Cerebral cortex (tissue), 2 donors: ENCODE results near the genes EARS2 and RBBP6.

DNA sequence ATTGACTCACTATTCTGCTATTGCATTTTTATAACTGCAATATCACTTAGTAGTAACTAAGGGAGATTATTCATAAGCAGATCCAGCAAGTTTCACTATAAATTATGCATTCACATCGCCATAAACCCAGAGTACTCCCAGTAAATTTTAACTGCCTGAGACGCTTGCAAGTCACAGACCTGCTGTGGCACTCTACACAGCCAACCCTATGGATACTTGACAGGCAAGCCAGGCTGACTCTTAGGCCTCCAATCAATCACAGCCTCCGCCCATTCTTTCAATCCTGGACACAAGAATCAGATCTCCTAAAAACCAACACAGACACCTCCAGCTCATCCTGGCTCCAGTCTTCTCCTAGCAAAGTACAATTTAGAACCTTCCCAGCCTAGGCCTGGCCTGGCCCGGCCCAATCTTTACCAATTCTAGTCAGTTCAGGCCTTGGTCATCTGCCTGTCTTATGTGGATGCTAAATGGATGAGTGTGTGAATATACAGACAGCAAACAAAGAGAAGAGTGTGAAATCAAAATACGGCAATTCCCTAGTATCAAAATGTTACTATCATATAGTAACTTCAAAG lies 28.1 kb downstream of the USP31 start:
- PRO-cap, 2 experiments, result no peak in any of the 2 experiments

DNA sequence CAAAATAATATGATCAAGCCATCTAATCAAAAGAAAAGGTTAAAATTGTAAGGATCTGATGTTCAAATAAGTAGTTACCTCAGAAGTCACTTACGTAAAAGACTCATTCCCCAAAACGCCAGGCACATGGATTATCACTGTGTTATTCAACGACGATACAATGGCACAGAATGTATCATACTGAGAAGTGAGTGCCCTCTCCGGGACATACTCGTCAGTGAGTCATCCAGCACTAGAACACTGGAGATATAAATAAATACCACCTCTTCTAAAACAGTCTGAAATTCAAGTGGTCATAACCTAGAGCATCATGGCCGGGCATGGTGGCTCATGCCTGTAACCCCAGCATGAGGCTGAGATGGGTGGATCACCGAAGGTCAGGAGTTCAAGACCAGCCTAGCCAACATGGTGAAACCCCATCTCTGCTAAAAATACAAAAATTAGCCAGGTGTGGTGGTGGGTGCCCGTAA lies 24.9 kb downstream of the USP31 start:
- PRO-cap, 2 experiments, result no peak in any of the 2 experiments

DNA sequence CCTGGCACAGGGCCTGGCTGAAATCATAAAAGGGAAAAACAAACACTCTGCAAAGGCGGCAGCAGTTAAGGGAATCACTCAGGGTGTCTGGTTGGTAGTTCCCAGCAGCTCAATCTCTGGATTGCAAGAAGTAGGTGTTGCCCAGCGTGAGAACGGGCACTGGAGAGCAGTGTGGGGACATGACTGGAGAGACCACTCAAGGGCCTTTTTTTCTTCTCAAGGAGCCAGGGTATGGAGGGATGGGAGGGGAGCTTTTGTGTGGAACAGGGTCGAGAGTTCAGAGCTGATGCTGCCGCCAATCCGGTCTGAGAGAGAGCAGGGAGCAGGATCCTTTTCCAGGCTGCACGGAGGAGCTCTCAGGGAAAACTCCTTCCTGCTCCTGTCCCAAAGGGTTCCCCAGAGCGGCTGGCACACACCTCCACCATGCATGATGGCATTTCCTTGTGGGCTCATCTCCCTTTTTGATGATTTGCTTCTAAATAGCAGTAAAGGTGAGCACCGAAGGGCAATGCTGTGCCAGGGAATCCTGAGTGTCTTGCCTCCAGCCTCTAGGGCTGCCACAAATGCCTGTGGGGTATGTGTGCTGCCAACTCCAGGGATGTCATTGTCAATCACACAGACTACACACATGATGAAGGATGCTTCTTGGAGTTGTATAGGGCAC lies 15.3 kb downstream of the SCNN1B start:
- PRO-cap, 2 experiments, result no peak in any of the 2 experiments

DNA sequence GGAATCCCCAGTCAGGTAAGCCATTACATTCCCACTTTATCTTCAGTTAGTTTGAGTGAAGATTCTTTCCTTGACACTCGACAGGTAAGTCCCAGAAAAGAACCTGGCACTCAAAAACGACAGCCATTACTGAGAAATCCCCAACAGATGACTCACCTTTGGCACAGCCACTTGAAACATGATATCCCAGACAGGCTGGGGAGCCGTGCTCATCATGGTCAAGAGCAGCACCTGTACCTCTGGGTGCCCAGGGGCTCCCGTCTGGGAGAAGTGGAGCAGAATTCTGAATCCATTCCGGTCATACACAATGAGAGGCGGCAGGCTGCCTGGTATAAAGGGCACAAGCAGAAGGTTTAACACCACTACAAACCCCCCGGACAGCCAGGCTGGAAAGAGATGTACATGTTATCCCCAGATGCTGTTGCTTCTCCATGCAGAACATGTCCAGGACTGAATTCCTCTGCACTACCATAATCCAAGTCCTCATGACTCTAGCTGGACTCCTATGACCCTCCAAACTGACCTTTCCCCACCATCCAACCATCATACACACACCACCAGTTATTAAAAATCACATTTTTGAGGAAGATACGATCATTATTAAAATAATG lies 17.0 kb upstream of the COG7 start:
- PRO-cap, 2 experiments, result no peak in any of the 2 experiments

GRCh38 chr16:23479136-23480136 lies 26.4 kb upstream of the COG7 start:
- PRO-cap, 2 experiments, result no peak in any of the 2 experiments

- PRO-cap, 2 experiments, result no peak in any of the 2 experiments
Observed at GRCh38 chr16:23482419-23483462, 27.6 kb downstream of the GGA2 start.

DNA sequence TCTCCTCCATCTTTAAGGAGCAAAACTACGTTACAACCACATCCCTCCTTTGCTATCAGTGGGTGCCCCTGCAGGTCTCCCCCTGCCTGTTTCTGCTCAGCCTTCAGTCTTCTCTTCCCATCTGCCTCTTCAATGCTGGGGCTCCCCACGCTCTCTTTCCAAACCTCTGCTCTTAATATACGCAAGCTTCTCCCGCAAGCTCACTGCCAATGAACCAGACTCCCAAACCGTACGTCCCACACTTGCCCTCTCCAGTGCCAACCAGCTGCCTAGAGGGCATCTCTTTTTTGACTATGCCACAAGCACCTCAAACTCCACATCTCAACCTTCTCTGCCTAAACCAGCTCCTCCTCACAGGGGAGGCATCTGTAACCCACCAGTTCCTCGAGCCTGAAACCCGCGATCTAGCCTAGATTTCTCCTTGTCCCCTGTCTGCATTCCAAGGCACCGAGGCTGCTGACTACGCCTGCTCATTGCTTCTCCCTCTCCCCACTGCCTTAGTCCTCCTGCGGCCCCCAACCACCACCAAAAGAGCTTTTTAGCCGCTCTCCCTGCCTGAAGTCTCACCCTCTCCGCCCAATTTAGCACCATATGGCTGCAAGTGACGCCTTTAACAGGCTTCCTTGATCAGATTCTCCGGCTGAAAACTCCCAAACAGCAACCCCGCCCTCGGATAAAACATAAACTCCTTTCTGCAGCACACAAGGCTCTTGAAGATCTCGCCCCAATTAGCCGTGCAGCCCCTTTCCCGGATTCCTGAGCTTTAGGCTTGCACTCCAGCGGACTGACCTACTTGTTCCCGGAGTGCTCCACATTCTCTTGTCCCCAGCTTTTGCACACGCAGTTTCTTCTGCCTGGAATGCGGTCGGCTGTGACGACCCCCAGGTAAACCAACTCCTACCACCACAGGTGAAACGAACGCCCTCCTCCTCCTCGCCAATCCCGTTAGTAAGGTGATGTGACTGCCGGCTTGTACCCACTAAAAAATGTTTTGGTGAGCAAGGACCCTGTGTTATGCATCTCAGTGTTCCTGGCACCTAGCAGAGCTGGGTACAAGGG lies 1.5 kb downstream of the GGA2 start:
- PRO-cap, 2 experiments, result peak in 1 of 2 experiments; most common plus-strand start position 203 of the sequence (in 1)

- PRO-cap, 2 experiments, result peak in 1 of 2 experiments; most common plus-strand start chr16:23557143 (in 1); most common minus-strand start chr16:23557112 (in 1)
Observed at GRCh38 chr16:23556882-23557911, at the start of gene EARS2. EARS2 (minus strand) TSS chr16:23557350.

- PRO-cap, 2 experiments, result no peak in any of the 2 experiments
Observed at GRCh38 chr16:23634929-23635530, 6.1 kb downstream of the PALB2 start.

GRCh38 chr16:23688488-23689075 lies 9.9 kb downstream of the PLK1 start:
- PRO-cap, 2 experiments, result no peak in any of the 2 experiments

DNA sequence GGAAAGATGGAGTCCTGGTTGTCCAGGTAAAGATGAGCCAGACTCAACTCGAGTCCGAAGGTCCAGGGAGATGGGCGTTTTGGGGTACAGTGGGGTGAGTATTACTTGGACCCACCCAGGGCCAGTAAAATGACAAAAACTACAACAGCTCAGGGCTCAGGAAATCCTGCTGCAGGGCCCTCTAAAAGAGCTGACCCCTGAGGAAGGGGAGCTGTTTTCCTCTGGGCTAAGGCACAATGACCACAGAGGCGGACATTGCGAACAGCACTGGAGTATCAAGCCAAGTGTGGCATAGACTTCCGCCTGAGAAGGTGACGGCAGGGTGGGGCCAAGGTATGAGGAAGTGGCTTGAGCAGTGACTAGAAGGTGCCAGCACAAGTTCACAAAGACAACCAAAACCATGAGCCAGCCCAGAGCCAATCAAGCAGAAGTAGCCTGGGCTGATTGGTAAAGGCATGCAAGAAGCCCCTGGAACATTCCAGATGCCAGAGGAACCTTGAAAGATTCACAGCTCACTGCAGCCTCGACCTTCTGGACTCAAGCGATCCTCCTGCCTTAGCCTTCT lies 14.0 kb downstream of the ERN2 start:
- PRO-cap, 2 experiments, result no peak in any of the 2 experiments

DNA sequence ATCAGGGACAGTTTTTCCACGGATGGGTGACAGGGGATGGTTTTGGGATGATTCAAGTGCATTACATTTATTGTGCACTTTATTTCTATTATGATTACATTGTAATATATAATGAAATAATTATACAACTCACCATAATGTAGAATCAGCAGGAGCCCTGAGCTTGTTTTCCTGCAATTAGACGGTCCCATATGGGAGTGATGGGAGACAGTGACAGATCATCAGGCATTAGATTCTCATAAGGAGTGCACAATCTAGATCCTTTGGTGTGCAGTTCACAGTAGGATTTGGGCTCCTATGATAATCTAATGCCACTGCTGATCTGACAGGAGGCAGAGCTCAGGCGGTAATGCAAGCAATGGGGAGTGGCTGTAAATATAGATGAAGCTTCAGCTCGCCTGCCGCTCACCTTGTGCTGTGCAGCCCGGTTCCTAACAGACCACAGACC lies 3.0 kb downstream of the CHP2 start:
- PRO-cap, 2 experiments, result no peak in any of the 2 experiments

DNA sequence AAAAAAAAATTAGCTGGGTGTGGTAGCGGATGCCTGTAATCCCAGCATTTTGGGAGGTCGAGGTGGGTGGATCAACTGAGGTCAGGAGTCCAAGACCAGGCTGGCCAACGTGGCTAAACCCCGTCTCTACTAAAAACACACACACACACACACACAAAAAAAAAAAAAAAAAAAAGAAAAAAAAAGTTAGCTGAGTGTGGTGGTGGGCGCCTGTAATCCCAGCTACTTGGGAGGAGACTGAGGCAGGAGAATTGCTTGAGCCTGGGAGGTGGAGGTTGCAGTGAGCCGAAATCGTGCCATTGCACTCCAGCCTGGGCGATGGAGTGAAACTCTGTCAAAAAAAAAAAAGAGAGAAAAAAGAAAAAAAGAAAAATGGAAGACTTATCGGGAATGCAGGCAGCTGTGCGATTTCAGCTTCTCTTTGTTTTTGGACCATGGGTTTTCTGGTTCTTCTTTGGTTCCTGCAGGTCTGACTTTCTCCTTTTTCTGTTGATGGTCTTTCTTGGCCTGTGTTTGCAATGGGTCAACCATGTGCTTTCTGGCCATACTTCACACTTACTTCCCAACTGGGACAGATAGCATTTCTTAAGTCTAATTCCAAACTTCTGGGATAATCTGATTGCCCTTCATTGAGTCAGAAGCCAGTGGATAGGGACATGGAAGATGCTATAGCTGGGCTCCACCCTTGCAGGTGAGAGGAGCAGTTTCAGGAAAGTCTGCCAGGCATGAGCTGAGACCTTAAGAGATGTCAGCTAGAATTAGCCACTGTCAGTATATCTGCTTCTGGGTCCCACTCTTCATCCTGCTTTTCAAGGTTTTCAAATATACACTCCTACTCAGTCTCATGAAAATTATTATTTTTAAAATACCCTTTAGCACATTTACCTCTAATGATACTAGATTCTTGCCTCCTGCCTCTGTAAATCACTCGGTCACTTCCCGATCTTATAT lies 37.5 kb downstream of the PRKCB start:
- PRO-cap, 2 experiments, result no peak in any of the 2 experiments

GRCh38 chr16:24094044-24094967 lies 161.8 kb upstream of the CACNG3 start:
- PRO-cap, 2 experiments, result no peak in any of the 2 experiments

- PRO-cap, 2 experiments, result no peak in any of the 2 experiments
Observed at GRCh38 chr16:24185100-24185758, 70.9 kb upstream of the CACNG3 start.

- PRO-cap, 2 experiments, result peak in 2 of 2 experiments; most common plus-strand start chr16:24539545 (in 1)
Observed at GRCh38 chr16:24539481-24540563, at the start of gene RBBP6. RBBP6 (plus strand) TSS chr16:24539566.

DNA sequence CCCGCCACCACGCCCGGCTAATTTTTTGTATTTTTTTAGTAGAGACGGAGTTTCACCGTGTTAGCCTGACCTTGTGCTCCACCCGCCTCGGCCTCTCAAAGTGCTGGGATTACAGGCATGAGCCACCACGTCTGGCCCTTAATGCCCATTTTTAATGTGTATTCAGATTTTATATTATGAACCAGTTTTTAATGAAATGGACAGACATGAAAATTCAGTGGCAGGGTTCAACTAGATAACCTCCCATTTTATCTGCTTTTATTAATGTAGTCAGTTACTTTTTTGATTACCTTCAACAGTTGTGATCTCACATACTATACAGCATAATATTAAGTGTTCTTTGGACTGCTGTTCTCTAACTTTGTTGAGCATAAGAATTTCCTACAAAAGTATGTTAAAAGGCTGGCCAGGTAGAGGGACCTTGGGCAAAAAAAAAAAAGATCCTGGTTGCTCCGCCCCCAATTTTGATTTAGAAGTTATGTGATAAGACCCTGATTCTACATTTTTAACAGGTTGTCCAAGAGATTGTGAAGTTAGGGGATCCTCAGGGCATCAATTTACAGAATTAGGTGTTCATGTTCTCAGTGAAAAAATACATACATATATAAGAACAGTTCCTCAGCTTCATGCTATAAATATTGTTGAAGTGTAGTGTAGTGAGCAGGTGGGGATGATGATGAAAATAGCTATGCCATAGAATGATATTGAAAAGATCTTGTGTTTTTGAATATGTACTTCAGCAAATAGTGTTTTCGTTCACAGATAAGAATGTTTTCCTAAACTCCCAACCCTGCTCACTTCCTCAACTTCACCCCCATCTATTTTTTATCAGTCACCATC lies 18.0 kb downstream of the RBBP6 start:
- PRO-cap, 2 experiments, result no peak in any of the 2 experiments

DNA sequence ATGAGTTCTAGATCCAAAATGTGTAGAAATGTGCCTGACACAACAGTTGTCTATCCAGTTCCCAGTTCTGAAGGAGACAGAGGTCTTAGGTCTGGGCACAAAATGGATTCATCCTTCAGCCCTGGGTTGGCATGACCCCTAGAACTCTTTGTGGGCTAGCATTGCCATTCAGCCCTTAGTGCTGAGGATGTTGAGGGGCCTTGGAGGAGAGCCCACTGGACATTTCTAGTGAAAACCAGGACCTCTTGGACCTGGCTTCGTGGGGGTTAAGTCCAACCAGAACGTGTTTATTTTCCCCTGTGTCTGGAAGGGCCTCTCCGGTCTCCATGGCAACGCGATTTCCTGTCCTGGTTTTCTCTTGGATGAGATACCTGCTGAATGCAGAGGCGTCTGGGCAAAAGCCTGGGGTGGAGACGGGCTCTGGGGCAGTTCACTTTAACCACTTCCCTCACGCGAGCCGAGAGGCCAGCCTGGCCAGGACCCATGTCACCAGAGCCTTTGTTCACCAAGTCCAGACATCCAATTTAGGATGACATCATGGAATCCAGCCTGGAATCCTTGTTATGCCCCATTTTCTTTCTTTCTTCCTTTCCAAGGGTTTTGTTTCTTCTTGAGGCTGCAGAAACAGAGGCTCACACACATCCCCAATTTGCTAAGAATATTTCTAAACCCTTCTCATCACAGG lies 43.5 kb upstream of the TNRC6A start:
- PRO-cap, 2 experiments, result peak in 1 of 2 experiments; most common plus-strand start position 383 of the sequence (in 1)

DNA sequence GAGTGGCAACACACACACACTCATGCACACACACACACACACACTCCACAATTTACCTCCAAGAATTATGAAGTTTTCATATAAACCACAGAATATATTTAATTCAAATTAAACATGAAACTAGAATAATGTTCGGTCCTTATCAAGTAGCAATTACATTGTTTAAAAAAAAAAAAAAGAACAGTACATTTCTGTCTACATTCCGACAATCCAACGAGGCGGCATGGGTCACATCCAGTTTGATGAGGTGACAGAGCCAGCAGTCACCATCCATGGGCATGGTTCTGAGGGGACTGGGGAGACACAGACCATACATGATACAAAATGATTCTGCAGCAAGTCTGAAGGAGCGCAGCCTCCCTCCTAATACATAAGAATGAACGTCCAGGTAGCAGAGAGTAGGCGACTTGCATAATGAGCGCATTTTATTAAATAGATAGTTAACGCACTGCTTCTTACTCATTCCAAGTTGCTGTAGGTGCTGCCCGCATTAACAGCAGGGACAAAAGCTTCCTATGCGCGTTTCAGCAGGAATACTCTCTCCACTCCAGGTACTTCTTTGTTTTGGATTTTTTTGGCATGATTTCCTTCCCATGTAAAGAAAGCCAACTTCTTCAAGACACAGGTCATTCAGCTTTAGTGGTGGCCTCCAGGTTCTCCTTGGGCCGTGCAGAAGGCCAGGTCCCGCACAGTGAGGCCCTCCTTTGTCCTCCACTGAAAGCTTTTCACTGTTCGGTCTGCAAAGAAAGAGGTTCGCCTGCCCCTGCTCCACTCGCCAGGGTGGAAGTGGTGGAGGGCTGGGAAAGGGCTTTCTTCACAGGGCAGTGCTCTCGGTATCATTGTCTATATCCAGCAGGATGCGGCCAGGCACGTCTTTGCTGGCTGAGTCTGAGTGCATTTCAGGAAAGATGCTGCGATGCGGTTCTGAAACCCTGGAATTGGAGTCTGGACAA lies 73.8 kb downstream of the SLC5A11 start:
- PRO-cap, 2 experiments, result no peak in any of the 2 experiments

GRCh38 chr16:24979822-24980644 lies 35.1 kb downstream of the ARHGAP17 start:
- PRO-cap, 2 experiments, result no peak in any of the 2 experiments